H4 (cell line): ENCODE data around the genes COL11A2, TAPBP and IP6K3.

DNA sequence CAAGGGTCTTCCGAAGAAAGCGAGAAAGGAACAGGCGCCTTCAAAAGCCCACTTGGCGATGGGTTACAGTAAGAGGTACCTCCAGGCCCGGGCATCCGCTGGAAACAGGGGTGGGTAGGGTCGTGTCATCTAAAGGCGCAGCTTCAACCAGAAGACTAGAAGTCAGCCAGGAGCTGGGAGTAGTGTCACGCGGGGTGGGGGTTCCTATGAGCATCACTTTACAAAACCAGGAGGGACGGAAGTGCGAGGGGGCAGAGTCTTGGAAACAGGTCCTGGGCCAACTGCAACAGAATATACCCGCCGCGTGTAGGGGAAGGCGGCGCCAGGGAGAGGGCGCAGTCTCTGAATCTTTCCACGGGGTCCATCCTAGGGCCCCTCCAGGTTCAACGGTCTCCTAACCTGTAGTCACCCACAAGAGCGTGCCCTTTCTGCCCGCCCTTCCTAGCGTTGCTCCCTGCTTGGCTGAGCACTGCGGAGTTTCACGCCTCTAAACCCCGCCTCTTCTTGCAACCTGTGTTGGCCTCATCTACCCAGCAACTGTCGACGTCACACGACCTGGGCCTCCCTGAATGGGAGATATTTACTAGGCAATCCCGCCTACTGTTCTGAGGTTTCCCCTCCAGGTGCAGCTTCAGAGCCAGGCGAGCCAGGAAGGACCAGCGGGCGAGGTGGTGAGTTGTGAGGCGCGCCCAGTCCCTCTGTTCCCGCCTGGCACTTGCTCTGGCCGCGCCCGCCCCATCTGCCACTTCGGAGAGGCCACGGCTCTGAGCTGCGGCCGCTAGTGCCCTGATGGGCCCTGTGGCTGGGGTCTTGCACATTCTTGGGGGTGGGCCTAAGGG, 572 bp upstream of the PSMB8 start:
- RAMPAGE, long total RNA, result start-site peak on the minus strand centred at position 190 of the sequence, 82 bp wide, 213 reads; start-site peak on the minus strand centred at position 422 of the sequence, 86 bp wide, 42 reads

GRCh38 chr6:32894026-32895088, 40.4 kb downstream of the PSMB9 start:
- RAMPAGE, long total RNA, result start-site peak on the plus strand at chr6:32894732-32894776, 123 reads

- RAMPAGE, long total RNA, result no peak
Observed at GRCh38 chr6:32955003-32955370, 2.1 kb upstream of the HLA-DMA start.

GRCh38 chr6:32966967-32967927, 1.1 kb upstream of the BRD2 start:
- RAMPAGE, long total RNA, result no peak

DNA sequence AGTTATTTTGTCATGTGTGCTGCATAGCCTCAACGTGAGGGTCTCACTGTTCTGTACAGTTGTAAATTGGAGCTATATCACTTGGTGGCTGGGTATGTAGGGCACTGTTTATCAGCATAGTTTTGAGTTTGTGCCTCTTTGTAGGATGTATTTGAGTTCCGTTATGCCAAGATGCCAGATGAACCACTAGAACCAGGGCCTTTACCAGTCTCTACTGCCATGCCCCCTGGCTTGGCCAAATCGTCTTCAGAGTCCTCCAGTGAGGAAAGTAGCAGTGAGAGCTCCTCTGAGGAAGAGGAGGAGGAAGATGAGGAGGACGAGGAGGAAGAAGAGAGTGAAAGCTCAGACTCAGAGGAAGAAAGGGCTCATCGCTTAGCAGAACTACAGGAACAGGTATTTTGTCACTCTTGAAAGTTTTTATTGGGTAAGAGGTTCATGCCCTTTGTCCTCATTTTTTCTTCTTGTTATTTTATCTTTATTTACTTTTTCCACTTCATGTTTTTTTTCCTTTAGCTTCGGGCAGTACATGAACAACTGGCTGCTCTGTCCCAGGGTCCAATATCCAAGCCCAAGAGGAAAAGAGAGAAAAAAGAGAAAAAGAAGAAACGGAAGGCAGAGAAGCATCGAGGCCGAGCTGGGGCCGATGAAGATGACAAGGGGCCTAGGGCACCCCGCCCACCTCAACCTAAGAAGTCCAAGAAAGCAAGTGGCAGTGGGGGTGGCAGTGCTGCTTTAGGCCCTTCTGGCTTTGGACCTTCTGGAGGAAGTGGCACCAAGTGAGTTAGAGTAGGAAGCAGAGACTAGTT, 9.4 kb downstream of the BRD2 start:
- RAMPAGE, long total RNA, result no peak

GRCh38 chr6:33077671-33078378, 2.0 kb downstream of the HLA-DPB1 start:
- RAMPAGE, long total RNA, result no peak

DNA sequence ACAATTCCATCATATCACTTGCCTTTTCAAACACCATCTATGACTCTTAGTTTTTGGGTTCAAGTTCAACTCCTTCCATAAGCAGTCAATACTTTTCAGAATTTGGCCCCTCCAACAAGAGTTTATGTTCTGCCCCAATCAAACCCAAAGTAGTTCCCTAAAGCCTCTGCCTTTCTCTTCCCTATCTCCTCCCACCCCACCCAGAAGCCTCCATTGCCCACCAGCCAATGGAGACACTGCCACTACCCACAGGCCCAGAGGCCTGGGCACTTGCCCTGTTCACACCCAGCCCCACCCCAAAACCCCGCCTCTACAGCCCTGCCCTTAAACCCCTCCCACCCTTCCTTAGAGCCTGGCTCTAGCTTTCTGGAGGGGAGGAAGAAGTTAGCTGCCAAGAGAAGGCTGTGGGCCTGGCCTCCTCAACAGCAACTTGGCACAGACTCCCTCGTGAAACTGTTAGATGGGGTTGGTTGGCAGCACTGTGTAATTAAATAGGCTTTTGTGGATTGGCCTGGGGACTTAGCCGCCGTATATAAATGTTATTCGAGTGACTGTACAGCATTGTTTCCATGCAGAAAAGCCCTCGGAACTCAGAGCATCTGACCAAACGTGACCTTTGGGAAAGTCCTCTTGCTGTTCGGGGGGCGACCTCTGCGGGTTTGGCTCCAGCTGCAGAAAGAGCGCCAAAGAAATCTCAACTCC, 31.5 kb downstream of the COL11A2 start:
- RAMPAGE, long total RNA, result no peak

- RAMPAGE, long total RNA, result no peak
Observed at GRCh38 chr6:33161304-33162092, 30.8 kb downstream of the COL11A2 start.

- RAMPAGE, long total RNA, result no peak
Observed at GRCh38 chr6:33192340-33192838, at the start of gene COL11A2. Gene COL11A2 (minus strand): TSS chr6:33192467.

DNA sequence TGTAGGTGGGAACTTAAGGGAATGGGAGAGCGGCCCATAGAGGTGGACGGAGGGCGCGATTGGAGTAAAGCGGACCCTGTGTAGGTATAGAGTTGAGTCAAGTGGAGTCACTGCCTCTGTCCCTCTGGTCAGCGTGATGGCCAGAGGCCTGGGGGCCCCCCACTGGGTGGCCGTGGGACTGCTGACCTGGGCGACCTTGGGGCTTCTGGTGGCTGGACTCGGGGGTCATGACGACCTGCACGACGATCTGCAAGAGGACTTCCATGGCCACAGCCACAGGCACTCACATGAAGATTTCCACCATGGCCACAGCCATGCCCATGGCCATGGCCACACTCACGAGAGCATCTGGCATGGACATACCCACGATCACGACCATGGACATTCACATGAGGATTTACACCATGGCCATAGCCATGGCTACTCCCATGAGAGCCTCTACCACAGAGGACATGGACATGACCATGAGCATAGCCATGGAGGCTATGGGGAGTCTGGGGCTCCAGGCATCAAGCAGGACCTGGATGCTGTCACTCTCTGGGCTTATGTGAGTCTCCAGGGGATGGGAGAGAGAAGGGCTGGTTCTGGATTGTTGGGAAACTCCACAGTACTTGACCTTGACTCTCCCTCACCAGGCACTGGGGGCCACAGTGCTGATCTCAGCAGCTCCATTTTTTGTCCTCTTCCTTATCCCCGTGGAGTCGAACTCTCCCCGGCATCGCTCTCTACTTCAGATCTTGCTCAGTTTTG, 618 bp downstream of the SLC39A7 start:
- RAMPAGE, long total RNA, result no peak

DNA sequence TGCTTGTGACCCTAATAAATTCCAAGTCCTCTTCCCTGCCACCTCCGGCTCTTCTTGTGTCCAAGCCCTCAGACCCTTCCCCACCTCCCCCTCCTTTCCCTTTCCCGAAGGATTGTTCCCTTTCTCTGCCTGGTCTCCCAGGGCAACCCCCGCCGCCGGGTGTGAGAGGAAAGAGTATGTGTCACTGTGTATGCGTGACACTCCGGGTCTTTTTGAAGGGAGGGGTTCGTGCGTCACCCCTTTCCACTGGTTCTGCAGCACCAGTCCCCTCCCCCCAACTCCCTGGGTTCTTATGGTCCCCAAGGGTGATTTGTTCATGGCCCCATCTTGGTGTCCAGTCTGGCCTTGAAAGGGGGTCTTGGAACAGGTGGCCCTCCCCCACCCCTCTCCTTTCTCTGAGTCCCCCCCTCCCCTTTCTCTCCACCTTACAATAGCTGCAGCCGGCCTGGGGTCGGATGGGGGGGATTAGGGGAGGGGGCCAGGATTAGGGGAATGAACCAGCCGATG, 1.5 kb upstream of the RING1 start:
- RAMPAGE, long total RNA, result no peak

DNA sequence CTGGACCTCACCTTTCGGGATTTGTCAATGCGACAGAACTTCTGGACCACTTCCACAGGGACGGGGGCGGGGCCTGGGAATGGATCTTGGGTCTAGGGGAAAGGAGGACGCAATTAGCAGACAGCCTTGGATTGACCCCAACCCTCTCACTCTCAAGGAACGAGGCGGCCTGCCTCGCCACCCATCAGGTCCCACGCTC, 537 bp downstream of the WDR46 start:
- RAMPAGE, long total RNA, result no peak

GRCh38 chr6:33299122-33299277, 258 bp upstream of the RGL2 start:
- RAMPAGE, long total RNA, result no peak

- RAMPAGE, long total RNA, result start-site peak on the minus strand at chr6:33314073-33314086, 81 reads; start-site peak on the minus strand at chr6:33314210-33314259, 57 reads
Observed at GRCh38 chr6:33313954-33314840, at the start of gene TAPBP. Gene TAPBP (minus strand): TSS chr6:33314078.

DNA sequence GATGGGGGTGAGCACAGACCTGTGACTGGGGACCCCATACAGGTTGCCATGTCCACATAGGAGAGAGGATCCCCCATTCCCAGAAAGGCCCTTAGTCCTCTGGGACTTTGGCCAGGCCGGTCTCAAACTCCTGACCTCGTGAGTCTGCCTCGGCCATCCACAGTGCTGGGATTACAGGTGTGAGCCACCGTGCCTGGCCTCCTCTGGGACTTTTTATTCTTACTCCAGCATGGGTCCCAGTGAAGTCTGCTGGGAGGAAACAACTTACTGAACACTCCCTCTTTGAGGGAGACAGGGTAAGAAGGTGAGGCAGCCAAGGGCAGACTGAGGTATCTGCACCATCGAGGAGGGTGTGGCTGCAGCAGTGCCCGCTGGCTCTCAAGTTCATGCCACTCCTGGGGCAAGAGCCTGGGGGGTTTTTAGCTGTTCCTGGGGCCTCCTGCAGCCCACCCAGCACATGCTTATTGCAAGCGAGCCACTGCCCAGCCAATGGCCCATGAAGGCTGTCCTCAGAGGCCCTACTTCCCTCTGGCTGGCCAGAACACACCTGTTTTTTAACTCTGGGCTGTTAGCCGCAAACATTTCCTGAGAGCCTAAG, 2.3 kb downstream of the BAK1 start:
- RAMPAGE, long total RNA, result no peak

DNA sequence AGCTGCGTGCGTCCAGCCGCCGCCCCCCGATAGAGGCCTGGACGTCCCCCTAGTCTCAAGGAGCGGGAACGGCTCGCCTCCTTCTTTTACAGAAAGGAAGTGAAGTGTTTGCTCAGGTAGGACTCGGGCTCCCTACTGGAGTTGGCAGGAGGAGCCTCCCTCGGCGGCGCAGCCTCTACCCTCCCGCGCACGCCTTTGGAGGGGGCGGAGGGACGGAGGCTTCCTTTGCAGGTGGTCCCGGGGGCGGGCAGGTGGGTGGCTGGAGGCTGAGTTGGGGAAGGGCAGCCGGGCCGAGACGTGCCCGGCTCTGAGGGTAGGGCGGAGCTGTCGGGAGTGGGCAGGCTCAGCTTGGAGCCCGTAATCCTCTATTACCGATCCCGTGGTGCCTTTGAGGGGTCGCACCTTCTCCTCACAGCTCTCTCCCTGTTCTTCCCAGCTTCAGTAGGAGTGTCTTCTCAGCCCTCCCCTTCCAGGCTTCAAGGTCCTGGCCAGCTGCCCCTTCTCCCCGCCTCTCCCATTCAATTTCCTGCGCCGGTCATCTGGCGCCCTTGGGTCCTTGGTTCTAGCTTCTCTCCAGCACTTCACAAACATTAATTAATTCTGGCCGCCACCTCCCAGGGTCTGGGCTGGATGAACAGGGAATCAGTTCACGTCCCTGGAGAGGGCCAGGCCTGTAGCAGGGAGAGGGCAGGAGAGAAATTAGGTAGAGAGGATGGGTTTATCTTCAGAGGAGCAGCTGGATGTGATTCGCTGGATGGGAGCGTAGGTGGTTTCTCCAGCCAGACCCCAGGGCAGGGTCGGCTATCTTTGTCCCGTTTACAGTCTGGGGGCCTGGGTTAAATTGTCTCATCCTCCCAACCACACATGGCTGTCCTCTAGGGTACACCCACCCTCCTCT, 880 bp downstream of the ITPR3 start:
- RAMPAGE, long total RNA, result no peak

- RAMPAGE, long total RNA, result no peak
Observed at GRCh38 chr6:33686778-33687642, 24.5 kb downstream of the UQCC2 start.

GRCh38 chr6:33746737-33747748, at the start of gene IP6K3:
Gene IP6K3 (minus strand): TSS chr6:33746905.
- RAMPAGE, long total RNA, result no peak

DNA sequence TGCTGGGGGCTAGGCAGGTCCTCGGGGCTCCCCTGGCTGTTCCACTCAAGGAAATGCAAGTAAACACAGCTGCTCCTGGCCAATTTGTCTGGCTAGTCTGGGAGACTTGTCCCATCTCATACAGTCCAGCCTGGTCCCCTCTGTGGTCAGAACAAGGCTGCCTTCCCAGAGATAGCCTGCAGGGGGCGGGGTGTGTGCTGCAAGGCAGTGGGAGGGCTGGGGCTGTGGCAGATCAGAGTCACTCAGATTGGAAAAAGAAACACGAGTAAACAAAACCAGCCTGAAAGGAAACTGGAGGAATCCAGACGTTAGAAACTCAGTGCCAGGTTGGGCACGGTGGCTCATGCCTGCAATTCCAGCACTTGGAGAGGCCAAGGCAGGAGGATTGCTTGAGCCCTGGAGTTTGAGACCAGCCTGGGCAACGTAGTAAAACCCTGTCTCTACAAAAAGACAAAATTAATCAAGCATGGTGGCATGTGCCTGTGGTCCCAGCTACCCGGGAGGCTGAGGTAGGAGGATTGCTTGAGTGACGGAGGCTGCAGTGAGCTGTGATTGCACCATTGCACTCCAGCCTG, 20.3 kb downstream of the LEMD2 start:
- RAMPAGE, long total RNA, result no peak

- RAMPAGE, long total RNA, result no peak
Observed at GRCh38 chr6:33787663-33788614, 991 bp downstream of the LEMD2 start.